Diencephalon (tissue), 2 donors: ENCODE data around the gene IMP3.

DNA sequence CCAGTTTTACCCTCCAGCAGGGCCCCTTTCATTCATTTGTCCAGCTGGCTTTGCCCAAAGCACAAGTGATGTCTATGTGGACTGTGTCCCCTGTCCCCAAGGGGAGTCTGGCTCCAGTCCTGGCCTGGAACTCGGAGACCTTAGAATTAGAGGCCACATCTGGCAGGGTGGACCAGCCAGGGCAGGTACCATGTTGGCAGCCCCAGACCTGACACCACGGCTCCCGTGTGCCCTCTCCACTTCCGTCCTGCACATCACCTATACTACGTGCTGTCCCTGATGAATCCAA, 15.2 kb downstream of the C15orf39 start:
- RAMPAGE, long total RNA: no peak

- RAMPAGE, long total RNA: no peak
Measured at GRCh38 chr15:75544913-75545357, 34.2 kb downstream of the PTPN9 start.

GRCh38 chr15:75639432-75640330, at the start of gene IMP3:
IMP3 (minus strand) TSS chr15:75640224.
- RAMPAGE, long total RNA: no peak

DNA sequence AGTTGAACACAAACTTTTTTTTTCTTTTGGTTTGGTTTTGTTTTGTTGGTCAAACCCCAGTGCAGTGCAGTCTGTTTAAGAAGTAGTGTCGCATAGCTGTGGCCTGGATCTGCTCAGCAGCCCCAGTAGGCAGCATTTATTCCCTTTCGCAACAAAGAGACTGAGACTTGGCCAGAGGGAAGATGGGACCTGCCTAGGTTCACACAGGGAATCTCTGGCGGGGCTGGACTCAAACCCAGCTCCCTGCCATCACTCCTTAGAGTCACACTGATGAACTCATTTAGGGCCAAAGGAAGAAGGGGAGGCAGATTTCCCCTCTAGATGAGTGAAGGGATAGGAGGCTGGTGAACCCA, 13.8 kb downstream of the SNX33 start:
- RAMPAGE, long total RNA: no peak

- RAMPAGE, long total RNA: no peak
Measured at GRCh38 chr15:75677628-75678257, 30.0 kb downstream of the SNX33 start.

DNA sequence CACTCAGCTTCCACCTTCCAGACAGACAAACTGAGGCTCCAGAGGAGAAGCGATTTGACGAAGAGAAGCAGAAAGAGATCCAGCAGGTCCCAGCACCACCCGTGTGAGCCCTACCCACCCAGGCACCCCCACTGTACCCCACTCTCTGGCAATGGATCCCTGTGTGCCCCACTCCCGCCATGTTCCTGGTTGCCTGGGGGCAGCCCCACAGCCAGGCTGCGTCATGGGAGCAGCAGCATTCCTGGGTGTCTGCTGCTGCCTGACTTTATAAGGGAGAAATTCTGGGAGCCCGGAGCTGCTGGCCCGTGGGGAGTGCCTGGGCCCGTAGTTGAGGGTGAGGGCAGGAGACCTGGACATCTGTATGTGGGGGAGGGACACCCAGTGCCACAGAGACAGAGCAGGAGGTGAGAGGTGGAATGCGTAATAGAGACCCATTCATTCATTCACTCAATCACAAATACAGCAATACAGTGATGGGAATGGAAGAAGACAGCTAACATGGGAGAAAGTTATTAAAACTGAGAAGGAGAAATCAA, 15.2 kb downstream of the CSPG4 start:
- RAMPAGE, long total RNA: no peak

DNA sequence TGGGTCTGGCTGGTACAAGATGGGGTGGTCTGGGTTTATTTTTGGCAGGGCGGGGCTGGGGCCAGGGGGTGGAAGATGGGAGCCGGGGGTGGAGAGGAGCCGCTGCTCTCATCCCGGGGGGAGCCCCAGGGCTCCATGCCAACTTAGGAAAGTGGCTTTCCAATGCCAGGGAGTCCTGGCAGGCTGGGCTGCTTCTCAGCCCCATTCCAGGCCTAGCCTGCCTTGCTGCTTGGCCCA, 8.8 kb downstream of the CSPG4 start:
- RAMPAGE, long total RNA: no peak

DNA sequence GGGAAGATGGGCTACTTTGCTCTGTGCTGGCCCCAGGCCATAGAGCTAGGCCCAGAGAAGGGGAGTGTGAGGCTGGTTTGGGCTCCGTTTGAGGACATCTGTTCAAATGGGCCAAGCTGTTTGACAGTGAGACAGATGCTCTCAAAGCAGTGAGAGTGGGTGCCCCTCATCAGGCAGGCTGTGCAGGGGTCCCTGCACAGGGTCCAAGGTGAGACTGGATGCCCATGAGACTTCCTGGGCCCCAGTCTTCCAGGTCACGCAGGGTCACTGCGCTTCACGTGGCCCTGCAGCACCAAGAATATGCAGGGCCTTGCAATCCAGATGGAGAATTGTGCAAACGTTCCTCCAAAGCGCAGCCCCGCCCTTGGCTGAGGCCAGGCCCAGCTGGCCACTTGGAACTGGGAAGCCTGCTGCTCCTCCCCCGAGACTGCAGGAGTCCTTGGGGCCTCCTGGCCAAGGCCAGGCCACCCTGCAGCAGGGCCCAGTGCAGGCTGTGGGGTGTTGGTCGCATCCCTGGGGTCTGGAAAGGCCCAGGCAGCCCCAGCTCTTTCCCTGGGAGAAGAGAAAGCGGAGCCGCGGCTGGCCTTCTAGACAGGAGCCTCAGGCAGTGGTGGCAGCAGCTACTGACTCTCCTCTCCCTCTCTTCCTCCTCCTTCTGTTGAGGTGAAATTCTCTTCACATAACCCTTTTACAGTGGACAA, 103.6 kb downstream of the TMEM266 start:
- RAMPAGE, long total RNA: no peak

DNA sequence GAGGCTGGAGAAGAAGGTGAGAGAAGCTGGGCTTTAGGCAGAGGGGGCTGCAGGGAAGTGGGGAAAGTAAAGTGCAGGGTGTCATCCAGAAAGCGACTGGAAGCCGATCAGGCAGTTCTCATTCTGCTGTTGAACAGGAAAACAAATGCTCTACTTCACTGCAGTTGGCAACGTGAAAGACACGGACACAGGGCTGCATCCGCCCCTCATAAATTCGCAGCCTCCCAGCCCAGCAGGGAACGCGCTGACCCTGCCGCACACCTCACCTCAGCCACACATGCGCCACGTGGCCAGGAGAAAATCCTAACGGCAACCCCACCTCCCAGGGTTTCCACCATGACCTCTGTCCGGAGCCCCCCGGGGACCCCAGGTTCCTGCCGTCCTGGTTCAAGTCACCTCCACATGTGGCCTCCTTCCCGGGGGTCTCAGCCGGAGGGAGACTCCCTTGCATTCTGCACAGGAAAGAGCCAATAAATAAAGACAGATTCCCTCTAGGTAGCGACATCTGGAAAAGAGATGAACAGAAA, 118.6 kb downstream of the TMEM266 start:
- RAMPAGE, long total RNA: no peak

DNA sequence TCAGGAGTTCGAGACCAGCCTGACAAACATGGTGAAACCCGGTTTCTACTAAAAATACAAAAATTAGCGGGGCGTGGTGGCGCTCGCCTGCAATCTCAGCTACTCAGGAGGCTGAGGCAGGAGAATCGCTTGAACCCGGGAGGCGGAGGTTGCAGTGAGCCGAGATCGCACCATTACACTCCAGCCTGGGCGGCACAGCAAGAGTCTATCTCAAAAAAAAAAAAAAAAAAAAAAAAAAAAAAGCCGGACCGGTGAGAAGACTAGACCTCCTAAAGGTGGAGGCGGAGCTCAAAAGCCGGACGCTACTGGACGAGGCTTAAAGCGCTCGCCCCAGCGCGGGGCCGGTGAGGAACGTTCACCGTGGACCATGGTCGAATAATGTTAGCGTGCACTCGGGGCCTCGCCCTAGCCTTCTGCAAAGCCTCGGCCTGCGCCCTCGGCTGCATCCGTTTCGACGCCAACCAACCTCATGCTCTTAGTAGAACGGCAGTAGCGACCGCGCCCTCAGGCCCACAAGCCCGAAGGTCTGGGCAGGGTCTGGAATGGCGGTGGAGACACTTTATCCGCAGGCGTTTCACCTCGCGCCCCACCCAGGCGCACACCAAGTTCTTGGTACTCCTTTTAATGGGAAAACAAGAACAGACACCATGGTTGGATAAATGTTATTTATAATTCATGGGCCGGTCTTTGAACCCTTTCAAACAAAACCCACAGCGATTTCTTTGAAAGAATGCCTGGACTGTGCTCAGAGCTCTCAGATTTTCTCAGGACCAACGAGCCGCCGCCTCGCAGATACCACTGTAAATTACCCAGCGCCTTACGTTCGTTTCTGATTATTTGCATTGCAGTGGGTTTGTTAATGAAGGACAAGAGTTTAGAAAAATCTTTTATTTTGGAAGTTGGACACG, 1.4 kb upstream of the ISL2 start:
- RAMPAGE, long total RNA: no peak

GRCh38 chr15:76341092-76341752, 4.6 kb downstream of the ISL2 start:
- RAMPAGE, long total RNA: no peak

DNA sequence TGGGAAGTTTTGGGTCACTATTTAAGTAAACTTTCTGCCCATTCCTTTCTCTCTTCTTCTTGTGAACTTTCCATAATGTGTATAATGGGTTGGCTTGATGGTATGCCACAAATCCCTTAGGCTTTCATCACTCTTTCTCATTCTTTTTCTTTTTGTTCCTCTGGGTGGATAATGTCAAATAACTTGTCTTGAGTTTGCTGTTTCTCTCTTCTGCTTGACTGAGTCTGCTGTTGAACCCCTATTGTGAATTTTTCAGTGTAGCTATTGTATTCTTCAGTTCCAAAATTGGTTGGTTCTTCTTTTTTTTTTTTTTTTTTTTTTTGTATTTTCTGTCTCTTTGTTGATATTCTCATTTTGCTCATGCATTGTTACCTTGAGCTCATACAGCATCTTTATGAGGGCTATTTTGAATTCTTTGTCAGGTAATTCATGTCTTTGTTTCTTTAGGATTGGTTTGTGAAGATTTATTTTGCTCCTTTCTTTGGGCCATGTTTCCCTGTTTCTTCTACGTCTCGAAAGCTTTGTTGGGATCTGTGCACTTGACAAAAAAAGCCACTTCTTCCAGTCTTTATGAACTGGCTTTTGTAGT, 129.6 kb downstream of the ISL2 start:
- RAMPAGE, long total RNA: no peak

DNA sequence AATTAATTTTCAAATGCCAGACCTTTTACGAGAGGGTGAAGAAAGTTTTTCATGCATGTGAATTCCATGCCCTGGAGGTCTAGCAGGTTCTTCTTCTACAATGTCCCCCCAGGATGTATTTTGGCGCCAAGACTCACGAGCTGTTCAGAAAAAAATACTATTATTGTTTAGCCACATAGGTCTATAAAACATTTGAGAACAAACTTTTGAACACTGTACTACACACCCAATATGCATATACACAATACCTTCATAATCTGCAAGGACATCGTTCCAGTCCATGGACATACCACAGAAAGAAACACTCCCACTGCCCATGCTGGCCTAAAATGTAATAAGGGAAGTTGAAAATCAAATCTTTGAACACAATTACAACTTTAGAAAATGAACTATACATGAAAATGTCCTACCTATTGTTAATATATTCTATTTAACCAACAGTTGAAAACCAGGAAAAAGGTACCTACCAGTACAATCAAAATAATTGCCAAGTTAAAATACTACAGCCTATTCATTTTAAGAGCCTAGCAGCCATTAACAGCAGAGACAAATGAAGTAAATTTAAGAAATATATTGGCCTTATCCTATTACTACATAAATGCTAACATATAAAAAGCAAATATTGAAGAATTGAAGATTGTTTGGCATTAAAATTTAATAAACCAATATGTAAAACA, 139.7 kb downstream of the SCAPER start:
- RAMPAGE, long total RNA: no peak

GRCh38 chr15:76964155-76964537, 30.8 kb upstream of the PSTPIP1 start:
- RAMPAGE, long total RNA: no peak

DNA sequence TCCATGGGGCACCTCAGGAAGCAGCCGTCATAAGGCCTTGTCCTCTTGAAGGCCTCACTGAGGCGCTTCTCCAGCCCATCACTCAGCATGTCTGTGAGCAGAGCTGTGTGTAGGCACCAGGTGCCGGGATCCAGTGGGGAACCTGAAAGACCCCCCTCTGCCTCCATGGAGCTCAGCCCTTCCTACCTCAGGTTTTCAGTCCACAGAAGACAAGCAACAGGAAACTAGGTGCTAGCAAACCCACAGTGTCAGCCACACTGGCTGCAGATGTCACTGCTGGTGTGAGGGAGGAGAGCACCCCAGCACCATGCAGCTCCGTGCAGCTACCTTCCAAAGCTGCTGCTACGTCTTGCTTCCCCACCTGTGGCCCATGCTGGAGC, 17.9 kb downstream of the PSTPIP1 start:
- RAMPAGE, long total RNA: no peak

- RAMPAGE, long total RNA: no peak
Measured at GRCh38 chr15:77042908-77043611, 27.8 kb downstream of the TSPAN3 start.

GRCh38 chr15:77120351-77121035, 49.6 kb upstream of the TSPAN3 start:
- RAMPAGE, long total RNA: no peak

DNA sequence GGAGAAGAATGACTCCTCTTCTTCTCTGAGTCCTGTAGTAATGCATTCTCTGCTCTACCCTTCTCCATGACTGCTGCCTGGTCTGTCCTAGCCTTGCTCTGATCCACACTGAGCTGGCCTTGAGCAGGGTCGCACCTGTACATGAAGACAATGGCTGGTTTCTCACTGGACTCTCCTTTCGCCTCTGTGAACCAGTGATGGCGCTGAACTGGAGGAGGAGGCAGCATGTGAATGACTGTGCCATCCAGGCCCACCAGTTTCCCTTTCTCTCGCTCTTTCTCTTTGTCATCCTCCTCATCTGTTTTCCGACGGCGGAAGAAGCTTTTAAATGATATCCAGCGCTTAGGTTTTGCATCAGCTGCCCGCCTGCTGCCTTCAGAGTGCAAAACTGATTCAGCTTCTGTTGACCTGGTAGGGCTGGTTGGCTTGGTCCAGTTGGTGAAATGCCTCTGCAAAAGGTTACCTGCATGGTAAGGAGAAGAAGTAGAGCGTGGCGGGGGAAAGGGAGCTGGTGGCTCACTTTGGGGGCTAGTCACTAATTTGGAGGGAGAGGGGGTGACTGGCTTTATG, 108.0 kb upstream of the TSPAN3 start:
- RAMPAGE, long total RNA: no peak

DNA sequence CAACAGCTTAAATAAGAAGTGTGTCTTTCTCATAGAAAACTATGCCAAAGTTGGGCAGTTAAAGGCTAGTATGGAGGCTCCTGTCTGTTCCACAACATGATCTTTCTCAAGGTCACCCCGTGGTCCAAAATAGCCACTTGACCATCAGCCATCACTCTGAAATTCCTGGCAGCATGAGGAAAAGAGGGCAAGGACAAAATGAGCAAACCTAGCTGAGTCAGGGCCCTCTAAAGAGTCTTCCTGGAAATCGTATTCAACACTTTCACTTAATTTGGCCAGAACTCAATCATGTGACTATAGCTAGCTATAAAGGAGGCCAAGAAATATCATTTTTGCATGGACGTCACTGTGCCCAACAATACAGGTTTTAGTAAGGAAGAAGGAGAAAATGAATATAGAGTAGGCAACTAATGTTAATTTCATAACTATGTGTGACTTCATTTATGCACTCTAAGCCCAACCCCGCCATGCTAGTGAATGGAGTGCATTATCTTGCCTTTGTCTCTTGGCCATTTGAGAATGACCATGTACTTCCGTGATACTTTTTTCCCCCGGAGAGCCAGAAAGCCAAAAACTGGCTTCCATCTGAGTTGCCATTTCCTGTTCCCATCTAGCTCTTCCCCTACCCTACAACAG, 66.3 kb downstream of the HMG20A start:
- RAMPAGE, long total RNA: no peak

DNA sequence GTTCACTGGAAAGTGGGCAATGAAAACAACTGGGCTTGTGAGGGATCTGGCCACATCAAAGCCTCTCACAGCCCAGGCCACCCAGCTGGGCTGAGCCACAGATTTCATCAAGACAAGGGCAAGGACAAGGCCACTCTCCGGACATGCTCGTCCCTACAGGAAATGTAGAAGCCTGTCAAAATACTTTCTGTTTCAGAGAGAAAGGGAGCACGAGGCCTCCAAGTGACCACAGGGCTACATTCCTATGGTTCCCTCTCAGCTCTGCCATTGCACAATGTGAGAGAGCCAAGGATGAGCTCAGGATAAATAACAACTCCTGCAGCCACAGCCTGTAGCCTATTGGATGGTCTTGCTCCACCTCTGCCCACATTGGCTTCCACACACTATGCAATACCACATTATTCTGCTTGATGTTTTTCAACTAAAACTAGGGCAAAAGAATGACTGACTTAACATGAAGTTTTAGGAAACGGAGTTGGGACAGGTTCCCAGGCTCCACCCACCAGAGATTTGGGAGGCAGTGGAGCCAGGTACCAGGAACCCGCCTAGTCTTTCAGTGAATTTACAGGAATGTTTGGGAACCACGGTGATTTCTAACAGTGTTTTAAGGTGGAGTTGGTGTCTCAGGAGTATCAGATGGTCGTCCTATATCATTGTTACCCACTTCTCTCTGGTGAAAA, 12.0 kb downstream of the TBC1D2B start:
- RAMPAGE, long total RNA: no peak